Testis (tissue), 5 donors: ENCODE results near the gene RGPD4.

DNA sequence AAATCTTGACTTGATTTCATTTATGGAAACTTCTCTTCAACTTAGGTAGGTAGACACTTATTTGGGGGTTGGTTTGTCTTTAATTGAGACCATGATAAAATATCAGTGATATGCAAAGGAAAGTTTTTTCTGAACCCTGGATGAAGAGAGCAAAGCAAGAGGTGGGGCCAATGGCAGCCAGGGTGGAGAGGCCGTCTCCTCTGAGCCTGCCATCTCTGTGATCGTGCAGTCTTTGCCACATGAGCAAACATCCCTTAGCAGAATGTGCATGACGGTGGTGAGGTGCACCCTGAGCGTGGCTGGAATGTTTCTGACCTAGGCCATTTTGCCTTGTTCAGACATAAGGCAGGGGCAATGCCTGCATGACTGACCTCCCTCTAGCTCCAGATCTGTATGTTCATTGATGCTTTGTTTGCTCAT lies 6.0 kb downstream of the NCK2 start:
- PRO-cap, 3 experiments, result no peak in any of the 3 experiments
- RAMPAGE, long total RNA, 2 experiments, result no peak in any of the 2 experiments
- RRBS, result no CpG with 5 or more reads among the region's 4 CpGs

- PRO-cap, 3 experiments, result peak in 3 of 3 experiments; most common minus-strand start chr2:105772823 (in 1)
- RAMPAGE, long total RNA, 2 experiments, result no peak in any of the 2 experiments
- RRBS, result 53% methylated on average over 1 of the region's 6 CpGs
Observed at GRCh38 chr2:105772483-105772922, 27.8 kb downstream of the NCK2 start.

- PRO-cap, 3 experiments, result no peak in any of the 3 experiments
- RAMPAGE, long total RNA, 2 experiments, result no peak in any of the 2 experiments
- RRBS, result no CpG with 5 or more reads among the region's 3 CpGs
Observed at GRCh38 chr2:106205618-106205817, 11.4 kb upstream of the UXS1 start.

GRCh38 chr2:106208278-106208843 lies 14.3 kb upstream of the UXS1 start:
- PRO-cap, 3 experiments, result no peak in any of the 3 experiments
- RAMPAGE, long total RNA, 2 experiments, result no peak in any of the 2 experiments
- RRBS, result no CpG with 5 or more reads among the region's 1 CpG

GRCh38 chr2:106559964-106560482 lies 72.9 kb downstream of the CD8B2 start:
- PRO-cap, 3 experiments, result no peak in any of the 3 experiments
- RAMPAGE, long total RNA, 2 experiments, result no peak in any of the 2 experiments
- RRBS, result no CpG with 5 or more reads among the region's 6 CpGs

DNA sequence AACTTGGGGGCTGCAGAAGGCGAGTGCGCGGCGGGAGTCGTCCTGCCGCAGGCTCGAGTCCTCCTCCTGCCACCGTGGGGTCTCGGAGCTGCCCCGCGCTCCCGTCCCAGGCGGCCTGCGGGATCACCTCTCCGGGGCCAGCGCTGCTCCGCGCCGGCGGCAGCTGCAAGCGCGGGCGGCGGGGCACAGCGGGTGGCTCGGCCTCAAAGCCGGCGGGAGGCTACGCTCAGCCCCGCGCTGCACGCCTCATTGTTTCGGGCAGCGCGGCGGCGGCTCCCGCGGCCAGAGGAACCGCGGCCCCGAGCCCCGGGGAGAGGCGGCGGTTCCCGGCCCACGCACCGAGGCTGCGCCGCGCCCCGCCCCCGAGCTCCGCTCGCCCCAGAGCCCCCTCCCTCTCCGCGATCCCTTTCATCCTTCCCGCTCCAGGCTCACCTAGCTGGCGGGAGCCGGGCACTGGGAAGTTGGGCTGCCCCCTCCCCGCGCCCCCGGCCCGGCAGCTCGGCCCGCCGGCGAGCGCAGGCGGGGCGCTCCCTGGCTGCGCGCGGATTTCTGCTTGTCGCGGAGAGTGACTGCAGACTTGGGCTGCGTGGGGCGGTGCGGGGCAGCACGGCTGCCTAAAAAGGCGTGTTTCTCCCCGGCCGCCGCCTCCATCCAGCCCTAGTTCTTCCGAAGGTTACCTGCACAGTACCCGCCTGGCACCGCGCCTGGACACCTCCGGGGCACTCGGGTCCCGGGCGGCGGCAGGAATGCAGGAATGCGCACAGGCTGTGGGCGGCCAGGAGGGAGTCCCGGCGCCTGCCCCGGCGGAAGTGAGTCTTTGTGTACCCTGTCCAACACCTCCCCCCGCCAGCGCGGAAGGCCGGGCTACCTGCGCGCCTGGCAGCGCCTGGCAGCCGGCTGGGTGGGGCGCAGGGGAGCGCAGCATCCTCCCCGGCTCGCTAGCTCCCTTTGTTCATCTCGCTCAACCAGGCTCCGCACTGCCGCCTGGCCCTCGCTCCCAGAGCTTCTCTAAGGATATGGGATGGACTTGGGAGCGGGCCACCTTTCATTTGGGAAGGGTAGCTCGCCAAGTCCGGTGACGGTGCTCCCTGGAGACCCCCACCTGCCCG lies 686 bp upstream of the ST6GAL2 start:
- PRO-cap, 3 experiments, result peak in 3 of 3 experiments; most common plus-strand start position 892 of the sequence (in 1); most common minus-strand start position 950 of the sequence (in 3)
- RAMPAGE, long total RNA, 2 experiments, result start-site peak on the plus strand in 1 of 2 experiments, centred at position 642 of the sequence, 17 reads per replicate
- RRBS, result 2% methylated on average over 50 of the region's 120 CpGs

GRCh38 chr2:106887408-106887975 lies 1.5 kb upstream of the ST6GAL2 start:
- PRO-cap, 3 experiments, result no peak in any of the 3 experiments
- RAMPAGE, long total RNA, 2 experiments, result no peak in any of the 2 experiments
- RRBS, result 2% methylated on average over 1 of the region's 35 CpGs

GRCh38 chr2:107137919-107138118 lies 251.9 kb upstream of the ST6GAL2 start:
- PRO-cap, 3 experiments, result no peak in any of the 3 experiments
- RAMPAGE, long total RNA, 2 experiments, result no peak in any of the 2 experiments
- RRBS, result no CpG with 5 or more reads among the region's 1 CpG

DNA sequence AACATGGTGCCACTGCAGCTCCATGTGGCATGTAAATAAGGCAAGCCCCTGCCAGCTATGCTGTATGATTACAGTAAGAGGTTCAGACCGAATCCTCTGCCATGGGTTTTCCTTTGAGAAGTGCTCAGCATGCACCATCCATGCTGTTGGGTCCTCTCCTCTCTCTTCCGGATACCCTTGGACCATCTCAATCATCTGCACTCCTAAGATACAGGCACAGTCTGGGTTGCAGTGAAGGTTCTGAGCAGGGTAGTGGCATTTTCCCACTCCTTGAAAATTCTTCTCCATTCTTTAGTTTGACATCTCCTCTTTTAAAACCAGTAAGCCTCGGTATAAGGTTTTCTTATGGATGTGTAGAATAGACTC lies 441.4 kb upstream of the RGPD4 start:
- PRO-cap, 3 experiments, result no peak in any of the 3 experiments
- RAMPAGE, long total RNA, 2 experiments, result no peak in any of the 2 experiments
- RRBS, result no CpG with 5 or more reads among the region's 3 CpGs

- PRO-cap, 3 experiments, result peak in 1 of 3 experiments; most common minus-strand start chr2:107826831 (in 1)
- RAMPAGE, long total RNA, 2 experiments, result start-site peak on the minus strand in 2 of 2 experiments, at chr2:107826792-107826880 at its widest, 161 to 320 reads per replicate
- RRBS, result no CpG with 5 or more reads among the region's 41 CpGs
Observed at GRCh38 chr2:107826694-107827125, at the start of gene RGPD4. Gene RGPD4 (plus strand): TSS chr2:107826892.

DNA sequence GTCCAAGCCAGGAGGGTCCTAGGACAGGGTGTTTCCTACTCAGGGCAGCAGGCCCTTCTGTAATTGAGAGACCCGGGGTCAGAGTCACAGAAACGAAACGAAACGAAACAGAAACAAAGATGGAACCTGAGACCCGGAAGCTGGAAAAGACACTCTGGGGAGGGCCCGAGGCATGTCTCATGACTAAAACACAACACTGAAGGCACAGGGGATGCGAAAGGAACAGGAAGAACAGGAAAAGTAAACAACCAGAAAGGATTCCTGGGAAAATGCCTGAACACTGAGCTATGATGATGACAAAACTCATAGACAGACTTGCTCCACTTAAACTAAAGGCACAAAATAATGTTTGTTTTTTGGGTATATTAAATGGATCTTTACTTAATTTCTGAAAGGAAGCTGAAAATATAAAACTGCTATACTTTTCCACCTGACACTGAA lies 16.7 kb upstream of the SULT1C2 start:
- PRO-cap, 3 experiments, result no peak in any of the 3 experiments
- RAMPAGE, long total RNA, 2 experiments, result no peak in any of the 2 experiments
- RRBS, result 83% methylated on average over 2 of the region's 7 CpGs

- PRO-cap, 3 experiments, result no peak in any of the 3 experiments
- RAMPAGE, long total RNA, 2 experiments, result no peak in any of the 2 experiments
- RRBS, result no CpG with 5 or more reads among the region's 1 CpG
Observed at GRCh38 chr2:108636735-108636968, 82.6 kb upstream of the RANBP2 start.

DNA sequence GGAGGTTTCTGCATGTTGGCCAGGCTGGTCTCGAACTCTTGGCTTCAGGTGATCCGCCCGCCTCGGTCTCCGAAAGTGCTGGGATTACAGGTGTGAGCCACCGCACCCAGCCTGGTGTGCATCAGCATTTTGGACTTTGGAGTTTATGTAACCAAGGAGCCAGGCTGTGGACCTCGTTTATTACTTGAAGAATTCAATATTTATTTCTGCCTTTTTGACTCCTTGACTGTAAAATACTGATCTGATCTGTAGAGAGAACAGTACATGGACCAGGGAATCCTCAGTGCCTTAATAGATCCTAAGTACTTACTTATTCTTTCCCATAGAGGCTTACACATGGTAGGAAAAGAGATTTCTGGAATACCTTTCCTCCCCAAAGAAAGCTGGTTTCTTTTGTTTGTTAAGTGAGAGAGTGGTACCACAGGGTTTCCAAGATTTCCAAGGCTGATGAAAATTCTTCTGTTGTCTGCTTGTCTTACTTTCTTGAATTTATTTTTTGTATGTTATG lies 8.6 kb downstream of the RANBP2 start:
- PRO-cap, 3 experiments, result no peak in any of the 3 experiments
- RAMPAGE, long total RNA, 2 experiments, result no peak in any of the 2 experiments
- RRBS, result no CpG with 5 or more reads among the region's 7 CpGs

GRCh38 chr2:108987274-108987487 lies 1.8 kb downstream of the EDAR start:
- PRO-cap, 3 experiments, result no peak in any of the 3 experiments
- RAMPAGE, long total RNA, 2 experiments, result no peak in any of the 2 experiments
- RRBS, result no CpG with 5 or more reads among the region's 4 CpGs

DNA sequence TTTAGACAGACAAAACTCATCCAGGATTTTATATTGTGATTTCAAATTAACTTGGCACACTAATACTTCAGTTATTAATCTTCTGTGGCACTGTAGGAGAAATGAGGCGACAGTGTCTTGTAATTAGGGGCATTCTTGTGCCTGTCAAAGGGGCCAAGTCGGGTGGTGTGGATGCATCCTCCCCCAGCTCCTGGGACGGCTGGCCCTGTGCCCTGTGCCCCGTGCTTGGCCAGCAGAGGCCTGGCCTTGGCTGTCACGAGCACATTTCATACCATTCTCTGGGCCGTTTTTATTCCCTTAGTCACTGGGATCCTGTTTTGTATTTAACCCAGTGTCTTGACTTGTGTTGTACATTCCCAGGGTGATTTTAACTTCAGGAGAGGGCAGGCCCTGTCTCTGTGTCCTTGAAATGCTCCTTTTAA lies 56.7 kb downstream of the SH3RF3 start:
- PRO-cap, 3 experiments, result no peak in any of the 3 experiments
- RAMPAGE, long total RNA, 2 experiments, result no peak in any of the 2 experiments
- RRBS, result no CpG with 5 or more reads among the region's 6 CpGs

DNA sequence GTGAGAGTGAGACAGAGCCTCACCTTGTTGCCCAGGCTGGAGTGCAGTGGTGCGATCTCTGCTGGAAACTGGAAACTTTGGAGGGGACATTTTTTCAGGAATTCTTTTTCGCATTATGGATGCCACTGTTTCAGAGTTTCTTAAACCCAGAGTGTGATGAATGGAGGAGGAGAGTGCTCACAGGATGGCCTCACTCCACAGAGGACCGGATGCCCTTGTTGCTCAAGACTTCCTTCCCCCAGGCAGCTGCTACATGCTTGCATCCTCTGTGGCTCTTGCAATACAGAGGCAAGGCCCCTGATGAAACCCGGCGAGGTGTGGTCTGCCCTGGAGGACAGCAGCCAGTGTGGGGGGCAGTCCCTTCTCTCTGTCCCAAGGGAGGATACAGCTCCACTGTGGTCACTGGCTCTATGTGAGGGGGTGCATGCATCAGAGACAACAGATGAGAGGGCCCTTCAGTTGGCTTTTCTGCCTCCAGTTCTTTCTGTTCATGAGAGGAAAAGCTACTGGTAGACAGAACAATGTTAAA lies 109.6 kb downstream of the SH3RF3 start:
- PRO-cap, 3 experiments, result no peak in any of the 3 experiments
- RAMPAGE, long total RNA, 2 experiments, result no peak in any of the 2 experiments
- RRBS, result 74% methylated on average over 2 of the region's 5 CpGs

GRCh38 chr2:109663569-109664177 lies 49.5 kb downstream of the SOWAHC start:
- PRO-cap, 3 experiments, result no peak in any of the 3 experiments
- RAMPAGE, long total RNA, 2 experiments, result no peak in any of the 2 experiments
- RRBS, result no CpG with 5 or more reads among the region's 4 CpGs

- PRO-cap, 3 experiments, result no peak in any of the 3 experiments
- RAMPAGE, long total RNA, 2 experiments, result no peak in any of the 2 experiments
- RRBS, result no CpG with 5 or more reads among the region's 15 CpGs
Observed at GRCh38 chr2:110113540-110114819, 1.6 kb downstream of the MALL start.

DNA sequence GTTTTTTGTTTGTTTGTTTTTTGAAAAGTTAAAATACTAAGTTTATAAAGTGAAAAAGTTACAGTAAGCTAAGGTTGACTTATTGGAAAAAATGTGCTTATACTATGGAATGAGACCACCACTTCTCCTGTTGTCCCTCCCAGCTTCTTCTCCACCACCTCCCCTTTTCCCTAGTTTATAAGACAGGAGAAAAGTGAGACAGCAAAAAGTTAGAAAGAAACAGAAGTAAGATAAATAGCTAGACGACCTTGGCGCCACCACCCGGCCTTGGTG lies 1.3 kb upstream of the BUB1 start:
- PRO-cap, 3 experiments, result peak in 2 of 3 experiments; most common minus-strand start position 152 of the sequence (in 2)
- RAMPAGE, long total RNA, 2 experiments, result no peak in any of the 2 experiments
- RRBS, result no CpG with 5 or more reads among the region's 3 CpGs

- PRO-cap, 3 experiments, result peak in 1 of 3 experiments; most common plus-strand start chr2:111118327 (in 1)
- RAMPAGE, long total RNA, 2 experiments, result no peak in any of the 2 experiments
- RRBS, result 2% methylated on average over 22 of the region's 71 CpGs
Observed at GRCh38 chr2:111117483-111118575, 2.9 kb upstream of the BCL2L11 start.